Panc1 (cell line): ENCODE measurements around a stretch of chr4.

GRCh38 chr4:168716583-168717123 is 219.8 kb downstream of the PALLD start:
- RRBS, 2 experiments: no CpG with 5 or more reads among the region's 2 CpGs

DNA sequence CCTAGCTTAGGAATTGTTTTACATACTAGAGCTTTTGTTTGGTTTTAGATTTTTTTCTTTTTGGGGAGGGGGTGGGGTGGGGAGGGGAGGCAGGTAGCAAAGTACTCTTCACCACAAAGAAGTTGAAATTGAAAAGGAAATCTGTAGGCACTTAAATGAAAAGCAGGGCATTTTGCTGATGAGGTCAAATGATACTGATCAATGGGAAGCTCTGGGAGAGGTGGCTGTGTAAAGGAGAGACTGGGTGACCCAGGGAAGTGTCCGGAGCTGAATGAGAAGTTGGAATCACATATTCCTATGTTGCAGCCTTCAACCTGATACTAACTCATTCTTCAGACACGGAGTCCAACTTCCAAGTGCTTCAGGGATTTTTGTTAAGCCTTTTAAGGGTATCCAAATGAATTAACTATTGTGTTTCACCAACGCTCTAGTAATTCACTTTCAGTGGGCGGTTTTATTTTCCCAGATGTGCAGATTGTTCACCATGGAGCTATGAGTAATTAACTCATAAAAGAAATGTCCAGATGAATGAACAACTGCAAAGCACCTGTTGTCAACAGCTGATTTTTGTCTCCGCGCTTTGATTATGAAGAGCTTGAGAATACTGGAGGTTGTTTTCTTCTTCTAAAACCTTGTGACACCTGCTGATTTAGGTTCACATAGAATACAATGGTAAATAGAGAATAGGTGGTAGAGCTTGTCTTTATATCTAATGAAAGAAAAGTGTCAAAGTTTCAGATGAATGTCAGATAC is 187.7 kb downstream of the CBR4 start:
- RRBS, 2 experiments: no CpG with 5 or more reads among the region's 6 CpGs

GRCh38 chr4:168837800-168838516 is 172.1 kb downstream of the CBR4 start:
- RRBS, 2 experiments: no CpG with 5 or more reads among the region's 12 CpGs

DNA sequence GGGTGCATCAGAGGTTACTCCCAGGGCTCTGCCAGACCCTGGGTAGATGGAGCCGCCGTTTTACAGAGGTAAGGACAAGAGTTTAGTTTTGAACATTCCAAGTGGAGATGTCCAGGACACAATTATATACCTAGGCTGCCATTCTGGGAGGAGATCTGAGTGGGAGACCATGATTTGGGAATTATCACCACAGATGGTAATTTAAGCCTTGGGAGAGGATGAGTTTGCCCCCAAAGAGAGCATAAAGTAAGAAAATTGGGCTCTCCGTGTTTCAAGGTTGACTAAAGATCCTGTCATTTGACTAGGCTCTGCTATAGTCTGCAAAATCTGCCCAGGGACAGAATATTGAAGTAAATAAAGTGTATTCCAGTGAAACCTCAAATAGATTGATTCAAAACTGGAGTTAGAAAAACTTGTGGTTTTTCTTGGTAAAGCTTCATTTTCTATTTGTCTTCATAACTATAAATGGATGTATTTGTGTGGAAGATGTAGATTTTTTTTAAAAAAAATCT is 170.4 kb downstream of the CBR4 start:
- RRBS, 2 experiments: no CpG with 5 or more reads among the region's 3 CpGs

- RRBS, 2 experiments: no CpG with 5 or more reads among the region's 8 CpGs
Observed at GRCh38 chr4:168848937-168849296, 161.1 kb downstream of the CBR4 start.

- RRBS, 2 experiments: no CpG with 5 or more reads among the region's 4 CpGs
Observed at GRCh38 chr4:168860185-168860608, 149.9 kb downstream of the CBR4 start.

DNA sequence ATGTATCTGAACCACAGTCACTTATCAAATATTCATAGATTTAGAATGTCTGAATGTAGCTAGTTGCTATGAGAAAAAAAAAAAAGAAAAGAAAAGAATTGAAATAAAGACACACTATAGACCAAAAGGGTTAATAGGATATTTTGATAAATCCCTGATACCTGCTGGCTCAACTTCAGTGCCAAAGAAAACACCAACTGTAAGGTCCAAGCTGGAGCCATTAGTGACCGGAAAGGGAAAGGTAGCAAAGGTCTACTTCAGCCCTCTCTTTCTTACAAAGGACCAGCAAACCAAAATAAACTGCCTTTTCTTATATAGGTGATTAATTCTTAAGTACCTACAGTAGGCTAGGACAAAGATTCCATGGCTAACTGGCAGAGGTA is 9.8 kb downstream of the CBR4 start:
- RRBS, 2 experiments: no CpG with 5 or more reads among the region's 1 CpG

- RRBS, 2 experiments: 7% methylated on average over 5 of the region's 18 CpGs; no CpG with 5 or more reads in 1 of the 2 experiments
Observed at GRCh38 chr4:169010541-169011121, 576 bp upstream of the CBR4 start.

DNA sequence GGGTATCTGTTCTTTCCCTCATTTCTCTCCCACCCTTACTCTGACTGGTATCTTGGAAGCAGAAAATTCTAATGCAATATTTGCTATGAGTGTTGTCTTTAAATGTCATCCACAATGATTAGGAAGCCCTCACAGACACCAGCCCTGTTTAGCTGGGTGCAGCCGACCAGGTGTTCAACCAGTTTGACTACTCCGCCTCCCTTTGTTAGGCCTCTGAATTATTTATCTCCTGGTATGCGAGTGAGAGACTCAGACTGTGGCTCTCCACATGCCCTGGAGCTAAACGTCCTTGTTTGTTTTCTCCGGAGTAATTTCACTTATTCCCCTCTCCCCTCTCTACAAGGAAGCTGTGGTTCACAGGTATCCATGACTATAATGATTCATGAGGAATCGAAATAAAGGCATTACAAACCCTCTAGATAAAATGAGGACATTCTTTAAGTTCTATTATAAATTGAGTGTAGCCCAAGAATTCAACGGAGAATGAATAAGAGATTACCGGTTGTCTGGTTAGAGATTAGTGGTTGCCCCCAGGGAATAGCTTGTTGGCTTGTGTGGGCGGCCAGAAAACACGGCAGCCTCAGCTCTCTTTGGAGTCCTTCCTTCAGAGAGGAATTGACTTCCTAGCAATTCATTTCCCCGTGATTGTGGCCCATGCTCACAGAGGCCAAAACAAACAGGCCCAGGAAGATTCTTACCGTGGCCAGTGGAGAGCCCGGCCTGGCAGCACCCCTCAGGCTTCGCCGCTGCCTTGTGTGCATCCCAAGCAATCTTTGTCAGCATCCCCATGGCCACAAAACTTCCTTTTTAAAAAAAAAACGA is 60.1 kb upstream of the CBR4 start:
- RRBS, 2 experiments: no CpG with 5 or more reads among the region's 16 CpGs

DNA sequence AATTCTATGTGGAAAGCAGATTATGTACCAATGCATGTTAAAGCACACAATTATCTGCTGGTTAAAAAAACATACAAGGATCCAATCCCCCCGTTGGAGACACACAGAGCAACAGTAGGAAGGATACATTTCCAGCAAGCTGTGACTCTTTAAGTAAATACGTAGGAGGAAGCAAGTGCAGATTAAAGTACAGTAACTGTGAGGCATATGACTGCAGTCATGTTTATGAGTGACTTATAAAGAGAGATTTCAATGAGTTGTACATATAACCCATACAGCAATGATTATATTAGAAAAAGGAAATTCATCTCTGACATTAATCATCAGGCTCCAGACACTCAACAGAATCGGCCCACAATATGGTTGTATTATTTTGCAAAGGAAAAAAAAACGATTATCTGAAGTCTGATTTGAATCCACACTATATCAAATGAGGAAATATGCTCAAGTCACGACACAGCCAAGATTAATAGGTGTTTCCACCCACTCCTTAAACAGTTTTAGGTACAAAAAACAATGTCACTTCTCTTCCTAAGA is 21.1 kb downstream of the SH3RF1 start:
- RRBS, 2 experiments: no CpG with 5 or more reads among the region's 5 CpGs

DNA sequence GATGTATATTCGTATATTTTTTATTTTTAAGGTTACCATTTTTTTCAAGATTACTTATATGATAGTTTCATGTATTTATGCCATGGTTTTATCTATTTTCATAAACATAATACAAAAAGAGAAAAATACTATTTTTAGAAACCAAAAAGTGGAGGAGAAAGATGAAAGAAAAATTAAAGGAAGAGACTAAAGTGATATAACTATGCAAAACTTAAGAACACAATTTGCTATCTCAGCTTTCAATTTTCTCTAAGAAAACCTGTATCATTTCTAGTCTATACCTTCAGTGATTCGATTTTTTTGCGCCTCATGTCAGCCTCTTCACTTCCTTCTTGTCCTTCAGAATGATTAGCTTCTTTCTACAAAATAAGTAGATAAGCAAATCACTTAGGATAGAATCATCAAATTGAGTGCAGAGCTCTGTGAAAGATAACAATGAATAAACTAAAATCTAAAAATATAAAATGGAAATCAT is 104.9 kb downstream of the NEK1 start:
- RRBS, 2 experiments: no CpG with 5 or more reads among the region's 3 CpGs

DNA sequence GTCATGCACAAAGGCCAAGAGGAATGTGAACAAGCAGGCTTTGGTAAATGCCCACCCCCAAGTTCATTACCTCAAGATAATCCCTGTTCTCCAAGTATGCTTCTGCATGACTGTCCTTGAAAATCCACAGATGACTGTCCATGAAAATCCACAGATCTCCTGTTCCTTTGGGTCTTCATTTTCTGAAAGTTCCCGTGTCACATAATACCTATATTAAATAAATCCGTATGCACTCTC is 83.6 kb downstream of the MFAP3L start:
- RRBS, 2 experiments: no CpG with 5 or more reads among the region's 2 CpGs

DNA sequence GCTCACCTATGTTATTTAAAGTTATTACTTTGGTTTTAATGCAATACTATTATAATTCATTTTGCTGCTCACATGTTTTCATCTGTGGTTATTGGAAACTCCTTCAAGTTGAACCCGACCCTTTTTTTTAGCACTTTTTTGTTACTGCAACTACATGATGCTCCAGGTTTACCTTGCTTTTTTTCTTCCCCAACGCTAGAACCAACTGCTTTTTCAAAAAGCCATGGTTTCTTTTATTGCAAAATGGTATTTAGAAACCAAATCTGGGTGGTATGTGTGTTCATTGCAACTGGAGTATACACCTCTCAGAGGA is 616.0 kb upstream of the GALNTL6 start:
- RRBS, 2 experiments: no CpG with 5 or more reads among the region's 2 CpGs

DNA sequence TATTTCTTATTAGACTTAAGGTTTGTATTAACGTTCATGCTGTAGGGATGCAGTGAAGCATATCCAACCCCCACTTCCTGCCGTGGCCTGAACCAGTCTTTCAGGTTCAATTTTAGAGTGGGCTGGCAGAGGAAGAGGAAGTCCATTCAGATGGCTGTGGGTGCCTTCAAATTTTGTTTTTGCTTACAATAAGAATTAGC is 136.4 kb upstream of the GALNTL6 start:
- RRBS, 2 experiments: no CpG with 5 or more reads among the region's 2 CpGs

DNA sequence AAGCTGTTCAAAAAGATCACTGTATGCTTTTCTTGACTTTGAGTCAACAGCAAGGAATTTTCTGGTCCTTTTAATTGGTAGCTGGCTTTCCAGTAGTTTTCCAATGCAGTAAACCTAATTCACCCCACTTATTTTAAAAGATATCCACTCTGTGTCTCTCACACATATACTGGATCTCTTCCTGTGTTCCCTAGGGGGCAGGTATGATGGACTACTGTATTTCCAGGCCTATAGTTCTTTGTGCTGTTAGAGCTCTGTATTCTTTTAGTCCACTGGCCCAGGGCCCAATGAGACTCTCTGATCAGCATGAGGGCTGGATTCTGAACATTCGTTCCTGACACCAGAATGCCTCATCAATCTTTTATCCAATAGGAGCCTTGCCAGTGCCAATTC is 26.4 kb upstream of the SCRG1 start:
- RRBS, 2 experiments: no CpG with 5 or more reads among the region's 1 CpG

DNA sequence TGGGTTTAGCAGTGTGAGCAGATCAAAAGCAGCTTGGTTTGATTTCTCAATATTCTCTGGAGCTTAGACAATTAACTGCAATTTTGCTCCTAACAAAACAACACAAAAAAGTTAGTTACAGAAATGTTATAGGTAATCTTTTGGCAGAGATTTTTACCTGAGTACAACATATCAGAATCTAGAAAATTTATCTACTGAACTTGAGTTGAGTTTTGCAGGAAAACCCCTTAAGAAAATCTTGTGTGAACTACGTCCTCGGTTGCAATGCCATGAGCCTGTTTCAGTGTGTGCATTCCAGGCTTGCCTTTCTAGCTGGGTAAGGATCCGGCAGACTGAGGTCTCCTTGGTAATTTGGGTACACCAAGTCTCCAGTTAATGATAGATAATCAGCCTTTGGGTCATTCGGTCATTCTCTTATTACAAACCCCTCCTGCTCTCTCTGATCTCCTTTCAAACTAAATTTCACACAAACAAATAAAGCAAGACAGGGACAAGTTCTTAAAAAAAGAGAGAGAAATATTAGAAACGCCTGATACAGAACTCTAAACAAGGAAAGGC is 5.9 kb upstream of the HAND2 start:
- RRBS, 2 experiments: no CpG with 5 or more reads among the region's 5 CpGs

GRCh38 chr4:173538525-173539616 is 8.8 kb upstream of the HAND2 start:
- RRBS, 2 experiments: 9 to 10% methylated on average over 5 of the region's 44 CpGs

DNA sequence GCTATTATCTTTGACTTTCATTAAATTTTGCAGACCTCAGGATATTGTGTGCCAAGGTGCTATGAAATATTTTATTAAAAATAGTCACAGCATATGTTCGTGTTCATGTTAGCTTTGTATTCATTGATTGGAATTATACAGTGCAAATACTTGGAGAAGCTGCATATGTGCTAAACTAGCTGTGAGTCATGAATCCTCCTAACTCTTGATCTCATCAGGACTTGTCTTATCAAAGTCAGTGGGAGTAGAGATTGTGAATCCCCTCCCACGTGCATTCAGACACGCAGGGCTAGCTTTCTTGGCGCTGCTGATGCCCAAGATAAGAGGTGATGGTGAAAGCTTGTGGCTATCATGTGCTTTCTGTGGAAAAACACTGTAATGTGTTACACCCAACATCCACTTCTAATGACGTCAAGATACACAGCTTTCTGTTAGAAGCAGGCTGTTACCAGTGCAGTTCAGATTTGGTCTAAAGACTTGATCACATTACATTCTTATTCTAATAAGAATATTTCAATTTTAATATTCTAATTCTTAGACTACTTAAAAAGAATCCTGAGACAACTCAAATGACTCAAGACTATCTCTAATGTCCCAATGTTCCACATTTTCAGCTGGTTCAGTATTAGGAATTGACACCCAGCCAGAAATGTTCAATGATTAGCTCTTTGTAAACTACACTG is 348.7 kb upstream of the HAND2 start:
- RRBS, 2 experiments: no CpG with 5 or more reads among the region's 5 CpGs

DNA sequence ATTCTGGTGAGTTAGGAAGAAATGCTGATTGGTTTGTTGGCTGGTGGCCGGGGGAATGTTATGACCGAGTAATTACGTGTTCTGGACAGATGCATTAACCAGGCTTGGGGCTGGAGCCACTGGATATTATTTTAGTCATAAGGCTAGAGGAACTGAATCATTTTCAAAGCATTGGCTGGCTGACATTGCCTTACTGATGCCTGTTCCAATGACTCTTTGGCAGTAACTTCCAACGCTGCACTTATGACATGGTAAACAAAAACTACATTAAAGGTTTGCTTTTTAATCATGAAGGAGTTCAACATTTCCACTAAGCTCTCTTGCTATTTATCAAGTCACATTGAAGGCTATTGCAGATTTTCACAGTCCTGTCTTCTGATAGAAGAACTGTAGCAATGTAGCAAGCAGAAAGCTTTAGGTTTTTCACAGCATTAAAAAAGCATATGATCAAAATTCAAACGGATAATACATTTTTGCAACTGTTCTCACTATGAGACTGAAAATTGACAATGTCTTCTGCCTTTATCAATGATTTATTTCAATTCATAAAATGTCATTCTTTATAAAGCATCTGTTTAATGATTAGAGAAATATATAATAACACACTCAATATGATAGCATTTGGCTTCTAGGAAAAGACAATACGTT is 84.4 kb downstream of the FBXO8 start:
- RRBS, 2 experiments: no CpG with 5 or more reads among the region's 6 CpGs

DNA sequence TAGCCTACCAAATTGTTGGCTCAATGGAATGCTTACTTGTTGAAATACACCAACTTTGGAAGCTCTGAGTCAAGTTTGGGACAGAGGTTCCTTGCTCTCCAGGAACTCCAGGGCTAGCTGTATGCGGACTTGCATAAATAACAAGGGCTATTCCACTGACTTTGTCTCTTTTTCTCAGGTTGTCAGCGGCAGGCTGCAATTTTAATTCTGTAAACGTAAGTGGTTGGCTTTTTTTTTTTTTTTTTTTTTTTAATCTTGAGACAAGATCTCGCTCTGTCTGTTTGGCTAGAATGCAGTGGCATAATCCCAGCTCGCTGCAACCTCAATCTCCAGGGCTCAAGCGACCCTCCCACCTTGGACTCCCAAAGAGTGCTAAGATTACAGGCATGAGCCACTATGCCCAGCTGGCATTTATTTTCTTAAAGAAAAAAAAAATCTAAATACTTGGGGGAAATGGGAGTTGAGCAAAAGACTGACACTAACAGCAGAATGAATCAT is 968 bp upstream of the HPGD start:
- RRBS, 2 experiments: no CpG with 5 or more reads among the region's 6 CpGs